ENCODE measurements around a stretch of chr1.

DNA sequence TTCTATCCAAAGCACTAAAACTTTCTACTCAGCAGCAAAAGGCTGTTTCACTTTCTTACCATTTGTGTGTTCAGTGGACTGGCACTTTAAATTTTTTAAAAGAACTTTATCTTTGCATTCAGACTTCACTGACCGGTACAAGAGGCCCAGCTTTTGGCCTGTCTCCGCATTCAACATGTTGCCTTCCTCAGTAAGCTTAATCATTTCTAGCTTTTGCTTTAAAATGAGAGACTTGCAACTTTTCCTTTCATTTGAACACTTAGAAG is 31.2 kb downstream of the RABGAP1L start:
- PRO-cap, result no peak

DNA sequence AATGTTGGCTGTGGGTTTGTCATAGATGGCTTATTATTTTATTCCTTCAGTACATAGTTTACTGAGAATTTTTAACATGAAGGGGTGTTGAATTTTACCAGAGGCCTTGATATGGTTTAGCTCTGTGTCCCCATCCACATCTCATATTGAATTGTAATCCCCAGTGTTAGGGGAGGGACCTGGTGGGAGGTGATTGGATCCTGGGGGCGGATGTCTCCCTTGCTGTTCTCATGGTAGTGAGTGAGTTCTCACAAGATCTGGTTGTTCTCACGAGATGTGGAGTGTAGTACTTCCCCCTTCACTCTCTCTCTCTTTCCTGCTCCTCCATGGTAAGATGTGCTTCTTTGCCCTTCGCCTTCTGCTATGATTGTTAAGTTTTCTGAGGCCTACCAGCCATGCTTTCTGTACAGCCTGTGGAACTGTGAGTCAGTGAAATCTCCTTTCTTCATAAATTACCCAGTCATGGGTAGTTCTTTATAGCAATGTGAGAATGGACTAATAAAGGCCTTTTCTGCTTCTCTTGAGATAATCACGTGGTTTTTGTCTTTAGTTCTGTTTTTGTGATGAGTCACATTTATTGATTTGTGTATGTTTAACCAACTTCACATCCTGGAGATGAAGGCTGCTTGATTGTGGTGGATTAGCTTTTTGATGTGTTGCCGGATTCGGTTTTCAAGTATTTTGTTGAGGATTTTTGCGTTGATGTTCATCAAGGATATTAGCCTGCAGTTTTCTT is 45.4 kb downstream of the RABGAP1L start:
- PRO-cap, result no peak

DNA sequence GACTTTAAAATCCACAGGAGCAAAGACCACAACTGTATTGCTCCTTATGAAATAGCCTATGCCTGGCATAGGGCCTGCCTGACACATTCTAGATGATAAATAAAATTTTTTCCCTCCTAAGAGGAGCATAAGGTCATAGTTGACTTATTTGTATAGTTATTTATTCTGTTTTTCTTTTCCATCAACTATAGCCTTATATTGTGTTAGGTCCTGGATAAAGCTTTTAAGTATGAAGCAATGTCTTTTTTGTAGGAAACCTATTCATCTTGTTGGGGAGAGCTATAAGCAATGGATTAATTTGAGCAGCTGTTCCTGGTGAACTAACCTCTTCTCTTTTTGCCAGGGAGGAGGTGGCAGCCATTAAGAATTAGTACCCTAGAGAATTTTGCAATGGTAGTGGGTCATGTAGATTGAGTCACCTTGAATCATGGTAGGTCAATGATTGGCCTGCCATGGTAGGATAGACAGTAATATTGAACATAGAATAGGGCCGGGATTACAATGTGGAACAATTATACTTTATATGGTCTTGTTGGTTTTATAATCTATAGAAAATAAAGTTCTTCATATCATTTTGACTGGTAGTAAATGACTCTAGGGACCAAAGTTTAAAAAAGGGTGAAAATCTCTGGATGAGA is 47.3 kb upstream of the GPR52 start:
- PRO-cap, result no peak

DNA sequence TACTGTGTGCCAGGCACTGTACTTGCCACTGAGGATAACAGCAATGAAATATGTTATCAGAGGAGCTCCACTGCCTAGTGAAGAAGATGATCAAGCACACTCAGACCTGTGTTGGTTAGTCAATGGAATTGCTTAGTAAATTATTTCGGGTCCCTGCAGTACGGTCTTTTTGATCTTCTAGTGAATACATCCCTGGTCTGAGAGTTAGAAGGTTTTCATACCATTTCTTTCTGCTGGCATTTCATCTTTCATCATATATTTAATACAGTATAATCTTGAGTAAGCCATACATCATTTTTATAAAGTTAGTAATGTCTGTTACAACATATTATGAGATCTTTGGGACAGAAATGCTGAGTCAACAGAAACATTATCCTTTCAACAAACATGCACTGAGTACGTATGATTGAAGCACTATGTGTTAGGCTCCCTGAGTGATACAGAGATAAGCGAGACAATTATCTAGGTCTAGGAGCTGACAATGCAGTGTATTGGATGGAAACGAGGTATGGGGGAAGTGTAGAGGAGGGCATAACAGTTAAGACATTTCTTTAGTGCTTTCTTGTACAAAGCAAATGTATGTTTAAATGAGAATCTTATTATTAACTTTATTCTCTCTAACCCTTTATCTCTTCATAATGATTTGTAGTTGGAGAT is 19.8 kb upstream of the GPR52 start:
- PRO-cap, result no peak

- PRO-cap, result no peak
Measured at GRCh38 chr1:174872579-174873082, 127.1 kb upstream of the CACYBP start.

DNA sequence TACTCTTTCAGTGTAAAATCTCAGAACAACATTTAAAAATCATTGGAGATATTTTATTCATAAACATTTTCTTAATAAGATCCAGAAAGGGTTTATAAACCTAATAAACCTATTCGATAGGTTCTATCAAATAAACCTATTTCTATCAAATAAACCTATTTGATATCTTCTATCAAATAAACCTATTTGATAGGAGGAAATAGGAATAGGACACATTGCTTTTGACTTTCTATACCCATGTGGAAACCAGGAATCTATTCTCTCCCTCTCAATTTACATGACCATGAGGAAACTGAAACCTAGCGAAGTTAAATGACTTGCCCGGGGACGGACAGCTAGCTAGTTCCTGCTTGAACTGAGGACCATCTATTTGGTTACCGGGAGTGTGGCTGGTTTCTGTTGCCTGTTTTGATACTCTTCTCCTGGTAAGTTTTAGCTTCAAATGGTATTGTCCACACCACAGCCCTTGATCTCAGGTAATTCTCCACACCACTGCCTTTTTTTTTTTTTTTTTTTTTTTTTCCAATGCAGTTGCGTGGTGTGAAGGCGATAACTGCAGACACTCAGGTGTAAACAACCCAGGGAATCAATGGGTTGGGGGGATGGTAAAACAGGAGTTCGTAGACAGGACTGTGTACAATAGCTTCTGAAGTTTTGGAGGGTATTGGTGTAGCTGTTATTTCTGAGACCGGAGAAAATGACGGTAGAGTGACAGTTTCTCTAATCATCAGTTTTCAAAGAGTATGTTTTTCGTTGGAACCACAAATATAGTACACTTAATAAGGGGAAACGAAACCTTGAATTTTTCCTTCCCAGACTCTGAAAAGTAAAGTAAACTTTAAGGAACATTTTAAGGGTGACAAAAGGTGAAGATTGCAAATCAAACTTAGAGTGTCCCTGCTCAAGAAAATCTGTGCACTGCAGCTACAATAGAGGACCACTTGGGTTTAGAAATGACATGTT is 125.4 kb upstream of the CACYBP start:
- PRO-cap, result no peak

DNA sequence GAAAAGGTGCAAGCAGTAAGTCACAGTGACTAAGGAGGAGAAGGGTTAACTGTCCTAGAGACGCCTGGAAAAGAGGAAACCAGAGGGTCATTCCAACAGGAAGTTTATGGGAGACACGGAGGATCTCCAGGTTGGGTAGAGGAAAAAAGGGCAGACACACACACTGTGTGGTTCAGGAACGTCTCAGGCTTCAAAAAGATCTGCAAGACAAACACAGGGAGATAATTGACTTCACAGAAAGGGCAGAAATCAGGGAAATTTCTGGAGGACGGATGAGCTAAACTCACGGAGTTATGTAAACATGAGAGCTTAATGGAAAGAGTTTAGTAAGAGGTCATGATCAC is 96.4 kb upstream of the TNR start:
- PRO-cap, result no peak

DNA sequence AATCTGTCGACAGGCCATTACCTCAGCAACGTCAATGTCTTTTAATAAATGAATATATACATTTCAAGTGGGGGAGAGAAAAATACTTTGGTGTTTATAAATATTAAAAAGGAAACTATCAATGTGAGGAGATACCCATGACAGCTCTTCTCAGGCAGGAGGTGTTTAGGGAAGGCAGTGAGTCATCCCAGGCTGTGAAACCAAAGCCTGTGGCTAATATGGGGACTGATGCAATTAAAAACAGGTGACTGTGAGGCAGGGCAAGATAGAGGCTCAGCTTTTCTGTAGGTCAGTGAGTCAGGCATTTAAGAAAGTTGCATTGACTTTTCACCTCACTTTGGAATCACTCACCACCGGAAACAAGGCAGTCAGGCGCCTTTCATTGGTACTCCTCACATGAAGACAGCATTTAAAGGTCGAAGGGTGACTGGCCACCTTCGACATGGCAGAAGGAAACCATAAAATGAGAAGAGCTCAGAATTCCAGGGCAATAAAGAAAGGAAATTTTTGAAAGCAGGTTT is 54.5 kb downstream of the PAPPA2 start:
- PRO-cap, result no peak

GRCh38 chr1:178021917-178022292 is 52.0 kb upstream of the SEC16B start:
- PRO-cap, result no peak

DNA sequence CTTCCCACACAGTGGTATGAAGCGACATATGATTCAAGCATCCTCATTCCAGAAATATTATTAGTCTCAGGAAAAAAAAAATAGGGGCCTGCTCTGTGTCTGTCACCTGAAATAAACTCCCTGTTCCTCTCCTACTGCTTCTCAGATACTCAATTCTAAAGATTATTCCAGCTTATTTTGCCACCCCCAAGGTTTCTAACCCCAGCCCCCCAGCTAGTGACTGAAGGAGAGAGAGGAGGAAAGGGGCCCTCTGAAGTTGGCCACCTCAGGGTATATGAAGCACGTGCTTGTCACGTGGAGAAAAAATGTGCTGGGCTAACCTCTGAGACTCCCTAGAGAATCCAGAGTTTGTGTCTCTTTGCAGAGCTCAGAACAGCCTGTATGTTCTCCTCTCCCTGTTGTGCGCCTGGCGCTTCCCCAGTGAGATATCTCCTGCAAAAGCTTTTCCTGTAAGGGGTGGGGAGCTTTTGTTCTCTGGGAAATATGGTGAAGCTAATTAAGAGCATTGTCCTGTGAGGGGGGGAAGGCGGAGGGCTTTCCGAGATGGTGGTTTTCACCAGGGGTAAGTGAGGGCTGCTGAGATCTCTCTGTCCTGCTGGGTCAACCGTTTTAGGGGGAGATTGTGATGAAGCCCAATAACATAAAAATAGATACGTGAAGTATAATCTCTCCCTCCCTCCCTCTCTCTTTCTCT is 35.8 kb upstream of the RASAL2 start:
- PRO-cap, result no peak

GRCh38 chr1:178442798-178443141 is 54.0 kb downstream of the CLEC20A start:
- PRO-cap, result no peak

DNA sequence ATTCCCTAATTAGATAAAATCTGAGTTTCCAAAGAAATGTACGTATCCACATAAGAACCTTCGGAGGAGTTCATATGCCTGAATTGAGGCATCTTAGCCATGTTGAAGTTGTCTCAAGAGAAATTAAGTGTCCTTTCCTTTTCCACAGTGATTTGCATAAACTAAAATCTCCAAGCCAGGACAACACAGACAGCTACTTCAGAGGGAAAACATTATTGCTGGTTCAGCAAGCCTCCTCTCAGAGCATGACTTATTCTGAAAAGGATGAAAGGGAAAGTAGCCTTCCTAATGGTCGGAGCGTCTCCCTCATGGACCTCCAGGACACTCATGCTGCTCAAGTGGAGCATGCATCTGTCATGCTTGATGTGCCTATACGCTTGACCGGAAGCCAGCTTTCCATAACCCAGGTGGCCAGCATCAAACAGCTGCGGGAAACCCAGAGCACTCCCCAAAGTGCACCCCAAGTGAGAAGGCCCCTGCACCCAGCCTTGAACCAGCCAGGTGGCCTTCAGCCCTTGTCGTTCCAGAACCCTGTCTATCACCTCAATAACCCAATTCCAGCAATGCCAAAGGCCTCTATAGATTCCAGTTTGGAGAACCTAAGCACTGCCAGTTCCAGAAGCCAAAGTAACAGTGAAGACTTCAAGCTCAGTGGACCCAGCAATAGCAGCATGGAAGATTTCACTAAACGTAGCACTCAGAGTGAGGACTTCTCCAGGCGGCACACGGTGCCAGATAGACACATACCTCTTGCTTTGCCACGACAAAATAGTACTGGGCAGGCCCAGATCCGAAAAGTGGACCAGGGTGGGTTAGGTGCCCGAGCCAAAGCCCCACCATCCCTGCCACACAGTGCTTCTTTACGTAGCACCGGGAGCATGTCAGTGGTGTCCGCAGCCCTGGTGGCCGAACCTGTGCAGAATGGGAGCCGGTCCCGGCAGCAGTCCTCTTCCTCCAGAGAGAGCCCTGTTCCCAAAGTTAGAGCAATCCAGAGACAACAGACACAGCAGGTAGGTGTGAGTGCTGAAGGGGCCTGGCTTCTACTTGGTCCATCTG is 38.9 kb downstream of the CLEC20A start:
- PRO-cap, result no peak

GRCh38 chr1:178550551-178551179 is 37.8 kb downstream of the TEX35 start:
- PRO-cap, result no peak

DNA sequence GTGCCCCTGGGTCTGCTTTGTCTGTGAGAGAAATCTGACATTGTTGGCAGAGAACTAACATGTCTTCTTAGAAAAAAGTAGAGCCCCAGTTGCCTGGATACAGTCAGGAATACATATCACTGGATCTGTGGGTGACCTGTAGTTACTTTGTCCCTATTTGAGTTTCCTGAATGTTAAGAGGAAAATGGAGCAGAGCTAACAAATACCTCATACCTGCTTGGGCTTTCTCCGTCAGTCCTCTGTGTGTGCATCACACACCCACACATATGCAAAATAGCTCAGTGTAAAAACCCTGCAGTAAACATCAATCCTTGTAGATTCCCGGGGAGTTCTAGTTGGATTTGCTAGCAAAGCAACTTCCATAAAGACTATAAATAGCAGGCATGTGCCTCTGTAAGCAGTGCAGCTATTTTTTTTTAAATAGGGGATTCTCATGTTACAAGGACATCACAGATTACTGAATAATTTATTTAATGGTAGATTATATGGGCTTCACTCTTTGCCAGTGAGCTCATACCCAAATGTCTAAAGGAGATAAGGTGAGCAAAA is 63.0 kb downstream of the TEX35 start:
- PRO-cap, result no peak

DNA sequence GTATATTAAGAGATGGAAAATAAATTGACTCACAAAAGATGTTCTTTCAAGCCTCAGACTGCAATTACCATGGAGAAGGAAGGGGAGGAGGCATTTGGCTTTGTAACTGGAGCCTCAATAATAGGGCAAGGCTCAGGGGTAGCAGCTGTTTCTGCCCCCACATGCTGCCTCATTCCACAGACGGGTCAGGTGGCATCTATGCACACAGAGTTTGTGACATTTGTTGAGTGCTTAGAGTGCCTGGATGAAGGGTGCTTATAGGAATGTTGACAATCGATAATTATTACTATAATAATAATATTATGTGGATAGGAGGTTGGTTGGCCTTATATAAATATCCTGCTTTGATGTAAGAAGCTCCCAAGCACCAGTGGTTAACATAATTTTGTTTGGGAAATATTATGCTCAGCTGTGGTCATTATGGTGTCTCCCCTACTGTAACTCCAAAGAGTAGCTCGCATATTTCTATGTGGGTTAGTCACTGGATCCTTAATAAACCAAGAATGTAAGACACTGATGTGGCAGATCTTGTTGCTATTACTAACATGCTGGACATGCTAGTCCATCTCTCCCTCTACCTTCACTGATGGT is 79.4 kb upstream of the RALGPS2 start:
- PRO-cap, result no peak

GRCh38 chr1:178666722-178667455 is 58.2 kb upstream of the RALGPS2 start:
- PRO-cap, result no peak

DNA sequence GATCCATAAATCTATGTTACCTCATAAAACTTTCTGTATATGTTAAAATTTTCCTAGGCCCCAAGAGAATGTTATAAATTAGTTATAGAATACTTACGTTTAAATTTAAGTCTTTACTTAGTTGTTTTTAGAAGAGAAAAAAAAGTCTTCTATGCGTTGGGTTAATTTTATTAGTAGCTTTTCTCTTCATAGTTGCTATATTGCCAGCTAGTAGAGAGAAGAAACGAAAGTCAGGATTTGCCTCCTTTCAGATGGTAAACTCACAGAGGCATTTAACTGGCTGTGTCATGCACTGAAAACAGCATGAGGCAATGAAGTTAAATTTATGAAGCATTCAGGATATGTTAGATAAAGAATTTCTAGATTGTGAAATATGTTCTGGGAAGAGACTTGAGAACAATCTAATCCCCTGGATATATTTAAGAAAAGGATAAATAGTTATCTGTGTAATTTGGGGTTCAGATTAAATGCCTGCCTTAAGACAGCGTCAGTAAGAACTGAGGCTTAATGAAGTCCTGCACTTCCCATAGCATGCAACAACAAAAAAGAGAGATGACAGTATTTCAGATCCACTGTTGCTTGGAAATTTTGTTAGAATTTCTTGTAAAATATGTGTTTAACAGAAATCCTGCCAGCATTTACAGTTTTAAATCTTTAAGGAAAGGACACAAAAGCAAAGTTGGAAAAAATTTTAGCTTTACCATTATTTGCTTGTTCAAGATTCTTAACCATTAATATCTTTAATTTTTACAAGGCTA is 1.7 kb downstream of the ANGPTL1 start:
- PRO-cap, result no peak

DNA sequence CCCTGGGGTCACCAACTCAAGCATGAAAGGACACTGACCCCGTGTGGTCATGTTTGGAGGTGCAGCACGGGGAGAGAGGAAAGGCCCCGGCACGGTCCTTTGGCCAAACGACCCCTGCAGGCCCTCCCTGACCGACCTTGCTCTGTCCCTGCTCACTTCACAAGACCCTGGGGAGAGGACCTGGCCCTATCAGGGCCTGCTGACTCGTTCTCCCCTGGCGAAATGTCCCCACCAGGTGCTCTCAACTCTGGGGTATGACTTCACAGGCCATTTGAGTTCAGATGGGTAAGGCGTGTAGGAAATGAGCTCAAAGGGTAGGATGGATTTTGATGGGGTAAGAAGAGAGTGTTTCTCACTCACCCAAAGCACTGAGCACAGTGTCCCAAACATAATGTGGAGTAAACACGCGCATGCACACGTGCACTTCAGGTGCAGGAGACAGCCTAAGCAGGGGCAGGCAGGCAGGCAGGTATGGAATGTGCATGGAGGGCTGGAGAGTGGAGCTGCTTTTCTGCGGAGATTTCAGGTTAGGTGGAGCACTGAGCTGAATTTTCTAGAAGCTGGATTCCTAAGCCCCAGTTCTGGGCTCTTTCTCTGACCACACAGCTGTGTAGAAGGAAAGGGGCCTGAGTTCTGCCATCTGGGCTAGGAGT is 22.7 kb upstream of the FAM20B start:
- PRO-cap, result no peak

DNA sequence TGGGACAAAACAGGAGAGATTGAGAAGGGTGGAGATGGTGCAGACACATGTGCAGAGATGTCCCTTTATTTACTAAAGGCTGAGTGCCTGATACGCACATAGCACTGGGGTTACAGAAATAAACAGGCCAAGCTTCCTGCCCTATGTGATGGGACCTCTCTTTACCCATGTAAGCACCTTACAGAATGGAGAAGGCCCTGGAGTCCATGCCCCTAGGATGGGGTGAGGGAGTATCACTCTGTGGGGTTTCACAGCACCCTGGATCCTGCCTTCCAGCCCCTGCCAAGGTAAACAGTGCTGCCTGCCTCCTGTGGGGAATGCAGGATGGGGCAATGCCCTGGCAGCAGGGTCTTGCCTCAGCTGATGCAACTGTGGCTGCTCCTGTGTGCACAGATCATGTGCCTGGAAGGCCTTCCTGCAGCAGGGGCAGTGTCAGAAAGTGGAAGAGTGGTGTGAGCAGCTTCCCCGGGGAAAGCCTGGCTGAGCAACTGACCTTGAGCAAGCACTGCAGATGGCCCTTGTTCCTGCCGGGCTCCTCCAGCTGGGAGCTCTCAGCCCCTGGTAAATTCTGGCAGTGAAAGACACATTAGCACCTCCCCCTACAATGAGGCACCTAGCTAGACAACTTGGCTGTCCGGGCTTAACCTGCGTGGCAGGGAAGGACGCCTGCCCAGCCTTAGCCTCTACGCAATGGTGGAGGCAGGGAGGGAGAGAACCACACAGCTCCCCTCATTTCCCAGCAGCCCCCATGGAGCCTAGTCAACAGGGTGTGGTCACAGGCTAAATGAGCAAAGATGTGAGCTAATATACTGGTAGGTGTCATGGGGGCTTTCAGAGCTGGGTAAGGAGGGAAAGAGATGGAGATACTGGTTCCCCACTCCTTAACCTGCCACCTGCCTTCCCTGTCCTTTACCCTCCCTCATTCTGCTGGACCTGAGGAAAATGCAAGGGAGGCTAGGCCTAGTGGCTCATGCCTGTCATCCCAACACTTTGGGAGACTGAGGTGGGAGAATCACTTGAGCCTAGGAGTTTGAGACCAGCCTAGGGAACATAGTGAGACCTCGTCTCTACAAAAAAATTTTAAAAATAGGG is 10.0 kb downstream of the TOR3A start:
- PRO-cap, result no peak

DNA sequence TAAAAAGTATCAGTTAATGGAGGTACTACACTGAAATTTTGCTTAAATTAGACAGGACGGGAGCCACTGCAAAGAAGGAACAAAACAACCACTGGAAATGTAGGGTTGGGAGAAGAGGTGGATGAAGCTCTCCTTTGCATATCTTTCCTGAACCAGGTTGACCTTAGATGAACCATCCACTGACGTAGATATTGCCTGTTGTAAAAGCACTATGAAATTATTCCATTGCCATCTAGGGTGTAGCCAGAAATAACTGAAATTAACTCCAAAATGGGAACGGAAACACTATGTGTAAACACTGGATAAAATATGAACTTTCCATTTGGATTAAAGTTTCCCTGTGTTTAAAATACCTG is 1.2 kb upstream of the ABL2 start:
- PRO-cap, result no peak